H4 (cell line): ENCODE results near the genes DVL1 and ATAD3B.

DNA sequence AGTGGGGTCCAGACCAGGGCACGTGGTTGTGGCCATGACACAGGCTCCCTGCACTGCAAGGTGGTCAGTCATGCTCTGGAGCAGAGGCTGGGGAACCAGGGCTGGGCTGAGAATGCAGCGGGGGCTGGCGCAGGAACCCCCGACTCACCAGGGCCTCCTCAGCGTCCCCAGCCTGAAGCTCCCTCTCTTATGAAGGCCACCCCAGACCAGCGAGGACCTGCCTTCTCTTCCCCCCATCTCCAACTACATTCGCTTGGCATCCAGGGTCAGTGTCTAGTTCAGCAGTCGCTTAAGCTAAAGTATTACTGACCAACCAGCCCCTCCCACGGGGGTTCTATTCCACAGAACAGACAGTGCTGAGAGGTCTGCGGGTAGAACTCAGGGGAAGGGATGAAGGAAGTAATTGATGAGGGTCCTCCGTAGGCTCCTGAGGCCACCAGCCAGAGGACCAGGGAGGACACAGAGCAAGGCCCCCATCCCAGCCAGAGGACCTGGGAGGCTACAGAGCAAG, 2.5 kb downstream of the DVL1 start:
- RAMPAGE, long total RNA: no peak

- RAMPAGE, long total RNA: no peak
These were observed at the start of gene DVL1 for GRCh38 chr1:1348777-1349521. Gene DVL1, minus strand, starts transcription at chr1:1349418.

- RAMPAGE, long total RNA: no peak
These were observed 11.3 kb upstream of the AURKAIP1 start for GRCh38 chr1:1385936-1386983.

- RAMPAGE, long total RNA: no peak
These were observed 1.6 kb upstream of the ANKRD65 start for GRCh38 chr1:1422632-1423121.

DNA sequence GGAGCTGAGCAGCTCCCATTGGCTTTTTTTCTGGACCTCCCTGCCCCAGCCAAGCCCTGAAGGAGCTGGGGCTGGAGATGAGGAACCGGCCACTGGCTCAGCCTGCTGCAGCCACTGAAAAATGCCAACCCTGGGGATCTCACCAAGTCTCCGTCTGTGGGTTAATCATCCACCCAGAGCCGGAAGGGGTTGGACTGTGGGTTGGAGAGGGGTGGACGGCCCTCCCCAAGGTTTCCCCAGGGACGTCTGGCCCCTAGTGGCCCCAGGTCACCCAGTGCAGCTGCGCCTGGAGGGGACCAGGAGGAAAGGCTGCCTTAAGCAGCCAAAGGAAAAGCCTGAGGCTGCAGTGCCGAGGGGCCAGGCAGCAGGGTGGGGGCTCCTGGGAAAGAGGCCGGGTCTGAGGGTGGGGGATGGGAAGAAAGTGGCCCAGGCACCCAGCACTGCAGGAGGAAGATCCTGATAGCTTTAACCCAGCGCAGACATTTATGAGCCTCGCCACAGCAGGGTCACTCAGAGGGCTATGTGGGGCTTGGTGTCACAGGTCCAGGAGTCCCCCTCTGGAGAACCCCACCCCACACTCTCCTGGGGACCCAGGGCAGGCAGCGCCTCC, 2.6 kb downstream of the VWA1 start:
- RAMPAGE, long total RNA: no peak

- RAMPAGE, long total RNA: no peak
These were observed at the start of gene ATAD3B for GRCh38 chr1:1471371-1472599. Gene ATAD3B, plus strand, starts transcription at chr1:1471765.

GRCh38 chr1:1511305-1511626, 696 bp upstream of the ATAD3A start:
- RAMPAGE, long total RNA: no peak

GRCh38 chr1:1557398-1558155, 17.1 kb downstream of the SSU72 start:
- RAMPAGE, long total RNA: no peak

DNA sequence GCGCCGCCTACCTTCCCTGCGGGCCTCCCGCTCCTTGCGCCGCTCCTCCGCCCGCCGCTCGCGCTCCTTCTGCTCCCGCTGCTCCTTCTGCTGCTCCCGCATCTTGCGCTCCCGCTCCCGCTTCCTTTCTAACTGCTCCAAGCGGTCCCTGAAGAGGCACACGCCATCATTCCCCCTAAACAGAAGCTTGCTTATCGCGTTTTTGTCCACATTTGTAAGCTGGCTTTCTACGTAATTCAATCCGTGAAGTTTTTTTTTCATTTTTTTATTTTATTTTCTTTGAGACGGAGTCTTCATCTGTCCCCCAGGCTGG, 11.9 kb downstream of the CDK11A start:
- RAMPAGE, long total RNA: no peak

- RAMPAGE, long total RNA: no peak
These were observed 4.4 kb upstream of the CDK11A start for GRCh38 chr1:1728396-1729080.

GRCh38 chr1:1790199-1790627, 11.9 kb upstream of the NADK start:
- RAMPAGE, long total RNA: no peak

DNA sequence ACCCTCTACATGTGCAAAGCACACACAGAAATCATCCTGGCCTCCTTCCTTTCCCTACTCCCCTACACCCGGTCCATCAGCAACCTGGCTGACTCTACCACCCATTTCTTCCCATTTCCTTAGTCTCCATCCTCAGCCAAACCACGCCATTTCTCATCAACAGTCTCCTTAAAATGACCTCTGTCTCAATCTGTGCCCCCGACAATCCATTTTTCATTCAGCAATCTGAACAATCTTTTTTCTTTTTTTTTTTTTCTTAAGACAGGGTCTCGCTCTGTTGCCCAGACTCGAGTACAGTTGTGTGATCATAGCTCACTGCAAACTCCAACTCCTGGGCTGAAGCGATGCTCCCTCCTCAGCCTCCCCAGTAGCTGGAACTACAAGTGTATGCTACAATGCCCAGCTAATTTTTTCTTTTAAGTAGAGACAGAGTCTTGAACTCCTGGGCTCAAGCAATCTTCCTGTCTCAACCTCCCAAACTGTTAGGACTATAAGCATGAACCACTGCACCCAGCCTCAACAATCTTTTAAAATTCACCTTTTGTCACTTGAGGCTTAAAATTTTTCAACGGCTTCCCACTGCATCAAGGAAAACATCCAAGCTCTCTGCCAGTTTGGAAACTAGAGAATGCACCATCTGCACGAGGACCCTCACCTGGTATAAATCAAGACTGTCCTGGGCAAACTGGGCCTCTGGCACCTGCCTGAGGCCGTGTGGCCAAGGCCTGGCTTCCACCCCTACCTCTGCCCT, 18.9 kb downstream of the GNB1 start:
- RAMPAGE, long total RNA: no peak

- RAMPAGE, long total RNA: no peak
These were observed 15.1 kb downstream of the GNB1 start for GRCh38 chr1:1875689-1876249.

DNA sequence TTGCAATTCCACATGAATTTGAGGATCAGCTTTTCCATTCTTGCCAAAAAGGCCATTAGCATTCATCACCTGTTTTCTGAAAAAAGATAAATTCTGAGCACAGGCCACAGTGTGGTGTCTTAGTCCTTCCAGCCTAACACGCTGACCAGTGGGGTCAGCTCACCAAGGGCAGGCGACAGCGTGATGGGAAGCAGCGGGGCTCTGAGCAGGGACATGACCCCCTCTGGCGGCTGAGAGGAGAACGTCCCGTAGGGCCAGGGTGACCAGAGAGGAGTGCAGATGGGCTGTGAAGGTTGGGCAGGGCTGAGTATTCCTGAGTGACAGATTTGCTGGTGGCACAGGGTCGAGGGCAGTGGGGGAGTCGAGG, 8.9 kb upstream of the CALML6 start:
- RAMPAGE, long total RNA: no peak

DNA sequence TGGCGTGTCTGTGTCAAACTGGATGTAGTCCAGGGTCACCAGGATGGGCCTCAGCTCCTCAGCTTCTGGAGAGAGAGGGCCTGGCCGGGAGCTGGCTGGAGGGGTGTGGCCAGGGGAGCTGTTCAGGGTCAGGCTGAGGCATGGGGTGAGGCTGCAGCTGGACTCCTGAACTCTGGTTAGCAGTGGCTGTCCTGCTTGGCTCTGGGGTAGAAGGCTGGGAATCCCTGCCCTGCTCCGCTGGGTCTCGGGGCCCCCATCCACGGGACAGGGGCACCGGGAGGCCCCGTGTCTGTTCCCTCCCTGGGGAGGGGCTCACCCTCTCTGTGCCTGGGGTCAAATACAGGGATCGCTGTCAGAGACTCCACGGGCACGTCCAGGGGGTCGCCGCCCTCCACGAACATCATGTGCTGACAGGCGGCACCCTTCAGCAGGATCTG, 4.0 kb upstream of the TMEM52 start:
- RAMPAGE, long total RNA: no peak

DNA sequence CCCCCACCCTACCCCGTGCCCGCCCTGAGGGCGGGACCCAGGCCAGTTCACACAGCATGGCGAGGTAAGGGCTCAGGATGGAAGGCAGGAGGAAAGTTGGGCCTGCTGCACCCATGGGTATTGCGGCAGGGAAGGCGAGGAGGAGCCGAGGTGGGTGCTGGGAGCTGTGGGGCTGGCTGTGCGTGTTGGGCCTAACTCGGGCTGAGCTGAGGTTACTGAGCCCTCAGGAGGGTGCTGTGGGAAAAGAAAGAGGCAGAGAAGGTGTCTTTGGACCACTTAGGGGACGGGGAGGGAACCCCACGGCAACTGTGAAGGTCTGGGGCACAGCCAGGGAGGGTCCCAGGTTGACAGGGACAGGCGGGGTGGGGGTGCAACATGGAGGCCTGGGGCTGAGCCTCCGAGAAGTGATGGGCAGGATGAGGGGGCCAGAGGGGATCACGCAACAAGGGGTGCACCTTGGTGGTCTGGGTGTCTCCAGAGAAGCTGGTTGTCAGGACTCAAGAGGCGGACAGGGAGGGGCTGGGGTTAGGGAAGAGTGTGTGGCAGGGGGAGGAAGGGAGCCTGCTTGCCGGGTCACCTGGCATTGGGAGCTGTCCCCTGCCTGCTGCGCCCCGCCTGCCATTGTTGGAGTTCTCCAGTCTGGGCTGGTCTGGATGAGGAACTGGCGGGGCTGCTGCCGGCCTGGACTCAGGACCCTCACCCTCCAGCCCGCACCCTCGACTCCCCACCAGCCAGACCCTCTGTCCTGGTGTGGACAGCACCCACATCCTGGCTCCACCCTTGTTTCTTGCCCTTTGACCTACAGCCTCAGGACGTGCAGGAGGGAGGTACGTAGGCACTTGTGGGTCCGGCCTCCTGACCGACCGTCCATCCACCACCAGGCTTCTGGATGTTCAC, 61.0 kb downstream of the PRKCZ start:
- RAMPAGE, long total RNA: no peak

GRCh38 chr1:2124737-2125384, 69.7 kb downstream of the FAAP20 start:
- RAMPAGE, long total RNA: no peak

DNA sequence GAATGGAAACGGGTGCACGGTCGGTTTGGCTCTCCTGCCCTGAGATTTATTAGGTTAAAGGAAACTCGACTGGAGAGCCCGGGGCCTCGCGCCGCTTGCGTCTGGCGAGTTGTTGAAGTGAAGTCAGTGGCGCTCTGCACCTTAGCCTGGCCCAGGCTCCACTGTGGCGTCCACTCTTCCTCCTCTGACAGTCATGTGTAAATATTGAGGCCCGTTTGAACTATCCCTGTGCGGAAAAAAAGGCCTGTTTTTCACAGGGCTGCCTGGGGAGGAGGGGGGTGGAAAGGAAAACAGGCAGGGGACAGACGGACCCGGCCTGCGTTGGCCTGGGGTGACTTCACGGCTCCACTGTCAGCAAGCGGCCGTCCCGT, 60.0 kb downstream of the FAAP20 start:
- RAMPAGE, long total RNA: no peak

DNA sequence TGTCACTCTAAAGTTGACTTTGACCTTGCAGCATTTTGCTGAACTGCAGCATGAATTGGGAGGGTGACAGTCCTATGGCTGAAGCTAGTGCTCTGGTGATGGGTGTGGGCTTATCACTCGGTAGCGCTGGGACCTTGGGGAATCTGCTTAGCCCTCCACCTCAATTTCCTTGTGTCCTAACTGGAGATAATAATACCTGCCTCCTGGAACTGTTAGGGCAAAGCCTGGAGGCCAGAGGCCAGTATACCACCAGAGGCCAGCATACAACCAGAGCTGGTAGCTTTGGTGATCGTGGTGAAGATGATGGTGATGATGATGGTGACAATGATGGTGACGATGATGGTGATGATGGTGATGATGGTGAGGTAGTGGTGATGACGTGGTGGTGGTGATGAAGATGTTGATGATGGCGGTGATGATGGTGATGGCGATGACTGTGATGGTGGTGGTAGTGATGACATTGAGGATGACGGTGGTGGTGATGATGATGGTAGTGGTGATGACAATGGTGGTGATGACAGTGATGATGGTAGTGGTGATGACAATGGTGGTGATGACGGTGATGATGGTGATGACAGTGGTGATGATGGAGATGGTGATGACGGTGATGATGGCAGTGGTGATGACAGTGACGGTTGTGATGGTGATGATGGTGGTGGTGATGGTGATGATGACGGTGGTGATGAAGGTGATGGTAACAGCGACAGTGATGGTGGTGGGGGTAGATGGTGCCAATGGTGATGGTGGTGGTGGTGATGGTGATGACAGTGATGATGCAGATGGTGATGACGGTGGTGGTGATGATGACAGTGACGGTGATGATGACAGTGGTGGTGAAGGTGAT, 39.6 kb downstream of the FAAP20 start:
- RAMPAGE, long total RNA: no peak

- RAMPAGE, long total RNA: no peak
These were observed 12.3 kb upstream of the FAAP20 start for GRCh38 chr1:2206644-2207462.